Fibroblast of the aortic adventitia (primary cell): ENCODE data around the genes NCF2 and RNF2.

GRCh38 chr1:183239614-183240497, 53.8 kb downstream of the LAMC2 start:
- CAGE, long polyA plus RNA, result no peak

GRCh38 chr1:183442859-183443546, 24.8 kb upstream of the NMNAT2 start:
- CAGE, long polyA plus RNA, result no peak

- CAGE, long polyA plus RNA, result no peak
Measured at GRCh38 chr1:183580237-183580741, 10.0 kb downstream of the NCF2 start.

- CAGE, long polyA plus RNA, result no peak
Measured at GRCh38 chr1:183589801-183591016, at the start of gene NCF2. NCF2 (minus strand) TSS chr1:183590459.

DNA sequence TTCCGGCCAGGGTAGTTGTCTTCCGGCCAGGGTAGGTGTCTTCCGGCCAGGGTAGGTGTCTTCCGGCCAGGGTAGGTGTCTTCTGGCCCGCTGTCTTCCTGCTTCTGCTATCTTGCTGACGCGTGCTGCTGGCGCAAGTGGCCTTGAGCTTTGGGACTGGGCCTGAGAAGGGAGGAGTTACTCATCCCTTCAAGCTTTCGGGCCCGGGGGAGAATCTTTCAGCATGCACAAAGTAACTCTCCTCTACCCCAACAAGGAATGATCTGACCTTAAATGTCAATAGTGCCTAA, 65.5 kb downstream of the RGL1 start:
- CAGE, long polyA plus RNA, result no peak

- CAGE, long polyA plus RNA, result no peak
Measured at GRCh38 chr1:183871602-183871984, 66.7 kb downstream of the RGL1 start.

- CAGE, long polyA plus RNA, result no peak
Measured at GRCh38 chr1:184050895-184051150, 707 bp upstream of the TSEN15 start.

DNA sequence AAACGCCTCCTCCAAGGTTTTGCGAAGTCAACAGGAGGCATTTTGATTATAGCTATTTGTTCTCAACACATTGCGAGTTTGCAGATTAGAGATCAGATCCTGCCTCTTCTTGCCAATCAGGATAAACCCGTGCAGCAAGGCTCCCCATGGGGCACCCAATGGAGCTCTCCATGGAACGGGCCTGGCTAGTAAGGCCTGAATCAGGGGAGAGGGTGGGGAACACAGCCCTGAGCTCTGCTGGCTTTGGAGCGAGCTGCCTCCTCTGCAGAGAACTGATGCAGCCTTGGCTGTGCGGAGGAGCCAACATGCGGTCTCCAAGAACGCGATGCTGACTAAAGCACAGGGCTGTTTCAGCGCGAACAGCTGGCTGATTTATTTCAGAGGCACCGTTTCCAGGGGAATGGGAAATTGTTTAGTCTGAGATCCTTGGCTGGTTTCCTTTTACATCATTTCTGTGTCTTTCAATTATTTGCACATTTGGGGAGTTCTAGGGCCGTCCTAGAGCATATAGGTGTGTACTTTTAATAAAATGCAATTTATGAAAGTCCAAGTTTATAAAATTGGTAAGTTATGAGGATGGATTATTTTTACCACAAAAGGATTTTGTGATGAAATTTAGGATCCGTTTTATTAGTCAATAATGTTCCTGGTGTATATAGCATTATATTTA, 139.7 kb downstream of the TSEN15 start:
- CAGE, long polyA plus RNA, result no peak

DNA sequence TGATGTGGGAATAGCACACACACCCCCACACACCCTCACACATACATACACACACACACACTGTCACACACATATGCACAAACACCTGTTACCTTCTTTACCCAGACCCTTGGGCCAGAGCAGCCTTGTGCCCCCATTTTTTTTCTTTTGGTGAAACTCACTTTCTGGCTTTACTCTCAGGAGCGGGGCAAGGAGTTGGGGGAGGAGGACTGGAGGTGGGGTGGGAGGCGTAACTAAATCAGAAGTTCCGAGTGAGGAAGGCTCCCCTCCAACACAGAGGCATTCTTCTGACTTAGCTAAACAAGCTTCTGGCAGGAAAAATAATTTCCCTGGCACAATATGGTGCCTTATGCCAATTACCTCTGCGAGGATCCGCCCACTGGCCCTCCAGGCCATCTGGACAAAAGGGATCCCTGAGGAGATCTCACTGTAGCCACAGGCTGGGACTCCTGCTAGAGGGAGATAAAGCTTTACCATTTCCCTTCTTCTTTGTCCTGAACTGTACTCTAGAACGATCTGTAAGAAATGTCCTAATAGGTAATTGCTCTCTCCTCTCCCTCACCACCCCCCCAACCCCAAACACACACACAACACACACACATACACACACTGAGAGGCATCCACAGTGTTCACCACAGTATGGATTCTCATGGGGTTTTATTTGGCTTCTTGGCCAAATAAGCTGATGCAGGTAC, 168.8 kb downstream of the C1orf21 start:
- CAGE, long polyA plus RNA, result no peak

DNA sequence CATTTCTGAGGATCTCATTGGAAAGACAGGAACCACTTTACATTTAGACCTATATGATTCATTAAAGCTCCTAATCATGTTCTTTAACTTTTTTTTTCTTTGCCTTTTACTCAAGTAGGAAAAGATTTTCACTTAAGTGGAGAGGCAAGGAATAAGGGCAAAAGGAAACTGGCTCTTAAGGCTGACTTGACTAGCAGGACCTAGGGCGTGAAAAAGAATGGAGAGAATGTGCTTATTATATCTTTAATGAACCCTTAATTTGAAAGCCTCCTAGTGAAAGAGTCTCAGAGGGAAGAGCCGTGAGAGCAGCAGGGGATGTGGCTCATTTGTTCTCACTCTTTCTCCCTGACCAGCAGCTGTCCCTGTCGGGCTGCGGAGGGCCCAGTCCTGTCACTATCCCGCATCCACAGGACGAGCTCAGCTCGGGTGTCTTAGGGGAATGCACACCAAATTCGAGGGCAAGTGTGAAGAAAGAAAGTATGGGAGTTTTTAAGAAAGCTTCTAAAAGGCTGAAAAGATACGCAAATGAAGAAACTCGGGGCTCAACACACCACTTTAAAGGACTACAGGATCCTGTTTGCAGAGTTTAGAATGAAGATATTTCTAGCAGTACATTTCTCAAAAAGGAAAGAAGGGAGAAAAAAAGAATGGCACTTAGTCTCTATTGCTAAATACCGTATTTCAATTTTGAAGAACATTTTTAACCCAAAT, 180.0 kb downstream of the EDEM3 start:
- CAGE, long polyA plus RNA, result no peak

DNA sequence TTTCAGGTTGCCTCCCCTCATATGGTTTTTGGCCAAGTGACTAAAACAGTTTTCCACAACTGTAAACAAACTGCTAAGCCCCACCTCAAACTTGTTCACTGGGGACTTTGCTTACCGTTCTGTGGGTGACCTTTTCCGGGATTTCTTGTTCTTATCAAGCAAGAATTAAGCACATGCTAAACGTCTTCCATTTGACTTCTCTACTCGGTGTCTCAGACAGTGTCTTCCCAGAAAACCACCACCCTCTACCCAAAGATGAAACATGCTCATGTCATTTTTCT, 133.3 kb downstream of the EDEM3 start:
- CAGE, long polyA plus RNA, result no peak

DNA sequence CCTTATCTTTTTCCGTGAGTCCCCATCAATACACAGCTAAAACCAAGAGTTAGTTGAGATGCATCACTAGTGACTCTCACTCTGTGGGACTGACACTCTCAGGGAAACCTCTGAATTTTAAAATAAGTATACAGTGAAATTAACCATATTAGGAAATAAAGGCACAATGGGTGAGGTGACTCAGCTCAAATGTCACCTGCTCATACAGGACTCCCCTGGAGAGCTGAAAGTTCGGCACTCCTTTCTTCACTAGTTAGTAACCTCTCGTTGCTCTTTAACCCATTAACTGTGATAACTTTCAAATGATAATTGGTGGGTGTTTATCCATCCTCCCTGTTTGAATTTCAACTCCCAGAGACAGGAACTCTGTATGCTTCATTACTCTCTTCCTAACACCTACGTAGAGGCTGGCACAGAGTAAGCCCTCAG, 91.3 kb downstream of the NIBAN1 start:
- CAGE, long polyA plus RNA, result no peak

DNA sequence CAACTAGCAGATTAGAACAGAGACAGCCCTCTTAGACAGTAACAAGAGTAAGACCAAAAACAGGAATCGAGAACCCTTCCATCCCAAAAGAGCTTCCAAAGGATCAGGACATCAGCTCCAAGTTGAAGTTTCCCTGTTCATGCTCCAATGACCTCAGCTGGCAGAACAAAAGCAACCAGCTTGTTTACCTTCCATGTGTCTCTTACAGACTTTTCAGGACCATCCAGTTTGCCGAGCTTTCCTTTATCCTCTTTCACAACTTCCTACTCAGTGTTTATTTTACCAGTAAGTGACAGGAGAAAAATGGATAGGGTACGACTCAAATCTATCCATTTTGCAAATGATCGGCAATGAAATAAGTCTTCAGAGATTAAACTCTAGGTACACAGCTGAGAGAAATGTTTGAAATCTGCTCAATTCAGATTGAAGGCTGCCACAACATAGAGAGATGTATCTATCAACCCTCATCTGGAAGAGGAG, 44.4 kb downstream of the NIBAN1 start:
- CAGE, long polyA plus RNA, result no peak

- CAGE, long polyA plus RNA, result no peak
Measured at GRCh38 chr1:185045029-185046224, at the start of gene RNF2. RNF2 (plus strand) TSS chr1:185045558.

DNA sequence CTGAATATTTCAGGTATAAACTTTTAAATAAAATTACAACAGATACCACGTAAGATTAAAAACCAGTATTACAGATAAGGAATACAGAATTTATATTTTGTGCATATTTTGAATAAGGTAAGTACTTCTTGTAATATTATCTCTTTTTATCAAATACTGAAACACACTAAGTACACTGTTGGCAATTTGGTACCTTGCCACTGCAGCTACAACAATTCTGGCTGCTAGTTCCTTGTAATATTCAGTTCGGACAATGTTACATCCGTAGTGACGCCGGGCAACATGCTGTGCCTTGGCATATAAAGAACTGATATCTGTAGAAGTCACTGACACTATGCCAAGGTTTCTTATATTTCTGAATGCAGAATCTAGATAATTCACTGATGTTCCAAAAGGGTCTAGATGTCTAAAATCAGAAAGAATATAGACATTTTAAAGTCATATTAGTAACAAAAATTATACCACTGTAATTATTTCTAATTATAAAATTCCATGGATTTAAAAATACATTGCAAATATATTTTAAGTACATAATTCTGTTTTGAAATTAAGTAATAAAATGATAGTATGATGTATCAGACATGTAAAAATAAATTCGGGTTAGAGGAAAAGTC, 17.5 kb downstream of the TRMT1L start:
- CAGE, long polyA plus RNA, result no peak

DNA sequence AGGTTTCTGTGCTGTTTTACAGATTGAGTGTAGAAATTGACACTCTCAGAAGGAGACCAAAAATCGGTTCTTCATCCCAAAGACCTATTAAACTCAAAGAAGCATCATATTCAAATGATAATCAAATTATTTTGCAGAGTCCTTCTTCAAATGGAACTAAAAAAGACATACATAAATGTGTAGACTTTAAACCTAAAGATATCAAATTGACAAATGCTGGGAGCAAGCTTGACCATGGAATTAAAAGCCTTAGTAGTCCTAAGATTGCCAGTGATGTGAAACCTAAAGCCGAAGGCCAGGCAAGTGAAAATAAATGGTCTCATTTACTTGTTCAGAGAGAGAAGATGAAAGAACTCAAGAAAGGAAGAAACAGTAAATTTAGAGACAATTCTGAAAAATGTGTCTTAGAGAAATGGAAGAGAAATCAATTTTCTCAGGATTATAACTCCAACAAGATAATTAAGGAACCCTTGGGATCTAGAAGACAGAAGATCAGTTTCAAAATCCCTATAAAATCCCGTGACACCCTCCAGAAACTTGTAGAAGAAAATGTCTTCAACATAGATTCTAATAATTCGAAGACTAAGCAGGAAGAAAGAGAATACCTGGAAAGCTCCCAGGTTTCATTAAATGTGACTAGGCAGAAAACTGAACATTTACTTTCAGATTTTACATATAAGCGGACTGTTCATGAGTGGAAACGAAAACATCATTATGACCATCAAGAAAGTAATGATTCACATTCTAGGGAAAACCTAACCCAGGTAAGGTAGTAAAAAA, 17.6 kb downstream of the SWT1 start:
- CAGE, long polyA plus RNA, result no peak

DNA sequence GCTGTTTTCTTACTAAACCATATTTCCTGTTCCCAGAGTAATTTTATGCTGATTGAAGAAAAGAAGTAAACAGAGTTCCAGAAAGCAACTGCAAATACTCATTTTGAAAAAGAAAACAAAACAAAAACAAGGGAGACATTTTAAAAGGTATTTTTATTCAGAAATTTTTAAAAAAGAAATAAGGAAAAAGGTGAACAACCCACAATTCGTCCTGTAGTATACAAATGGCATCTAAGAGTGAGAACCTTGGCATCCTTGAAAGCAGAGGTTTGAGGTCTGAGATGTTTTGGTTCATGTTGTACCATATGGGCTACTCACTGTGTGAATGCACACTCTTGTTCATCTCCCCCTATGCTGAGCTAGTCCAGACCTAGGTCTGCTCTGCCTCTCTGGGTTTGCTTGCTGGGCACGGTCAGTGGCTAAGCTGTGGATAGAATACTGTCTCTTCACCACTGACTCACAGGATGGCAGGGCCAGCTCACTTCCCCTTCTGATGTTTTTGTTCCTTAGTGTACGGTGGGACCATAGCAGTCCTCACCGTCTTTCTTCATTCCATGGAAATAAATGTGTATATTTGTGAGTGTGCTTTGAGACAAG, 56.6 kb upstream of the IVNS1ABP start:
- CAGE, long polyA plus RNA, result no peak

DNA sequence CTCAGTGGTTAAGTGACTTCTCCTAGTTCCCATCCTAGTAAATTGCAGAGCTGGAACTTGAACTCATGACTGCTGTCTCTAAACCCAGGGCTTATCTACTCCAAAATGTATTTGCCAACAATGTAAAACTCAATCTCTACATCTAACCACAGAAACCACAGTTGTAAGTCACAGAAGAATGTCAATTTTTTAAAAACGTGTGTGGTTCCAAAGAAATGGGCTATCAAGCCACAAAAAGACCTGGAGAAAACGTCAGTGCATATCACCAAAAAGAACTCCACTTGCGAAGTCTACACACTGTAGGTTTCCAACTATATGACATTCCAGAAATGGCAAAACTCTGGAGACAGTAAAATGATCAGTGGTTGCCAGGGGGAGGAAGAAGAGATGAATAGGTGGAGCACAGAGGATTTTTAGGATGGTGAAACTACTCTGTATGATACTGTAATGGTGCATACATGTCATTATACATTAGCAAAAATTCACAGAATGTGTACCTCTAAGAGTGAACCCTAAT, 172.5 kb upstream of the HMCN1 start:
- CAGE, long polyA plus RNA, result no peak

- CAGE, long polyA plus RNA, result no peak
Measured at GRCh38 chr1:185719220-185719829, 14.9 kb upstream of the HMCN1 start.

GRCh38 chr1:186296625-186296936, 502 bp downstream of the PRG4 start:
- CAGE, long polyA plus RNA, result no peak